Hair follicle dermal papilla cell (primary cell): ENCODE results near the genes ACVR2B, RPSA, MYRIP and RPL14.

DNA sequence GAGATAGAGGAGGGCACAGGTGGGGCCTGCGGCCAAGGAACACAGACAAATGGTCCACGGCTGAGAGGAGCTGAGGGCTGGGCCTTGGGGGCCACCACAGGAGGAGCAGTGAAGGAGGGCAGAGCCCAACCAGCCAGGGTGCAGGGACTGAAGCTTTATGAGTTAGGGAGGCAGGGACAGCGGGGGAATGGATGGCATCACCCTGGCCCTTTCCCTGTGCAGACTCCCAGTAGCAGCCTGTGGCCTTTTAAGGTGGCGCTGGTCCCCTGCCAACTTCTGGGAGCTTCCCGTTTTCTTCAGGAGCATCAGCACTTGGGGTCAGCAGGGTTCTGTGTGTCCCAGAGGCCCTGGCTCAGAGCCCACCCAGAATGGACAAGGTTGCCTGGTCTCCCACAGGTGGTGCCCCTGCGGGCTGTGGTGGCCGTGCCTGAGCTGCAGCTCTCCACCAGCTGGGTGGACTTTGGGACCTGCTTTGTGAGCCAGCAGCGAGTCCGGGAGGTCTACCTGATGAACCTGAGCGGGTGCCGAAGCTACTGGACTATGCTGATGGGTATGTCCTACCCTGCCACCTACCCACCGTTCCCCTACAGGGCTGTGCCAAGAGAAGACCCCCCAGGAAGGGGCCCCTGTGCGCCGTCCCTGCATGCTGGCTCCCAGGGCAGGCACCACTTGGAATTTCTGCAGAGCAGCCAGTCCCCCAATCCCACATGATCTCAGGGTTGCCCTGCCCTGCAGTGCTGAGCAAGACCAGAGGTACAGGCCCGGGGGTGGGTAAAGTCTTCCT, 15.5 kb downstream of the ACAA1 start:
- CAGE, long polyA plus RNA, result no peak

GRCh38 chr3:38125247-38126110, 11.4 kb downstream of the ACAA1 start:
- CAGE, long polyA plus RNA, result no peak

GRCh38 chr3:38189541-38190112, 24.3 kb downstream of the OXSR1 start:
- CAGE, long polyA plus RNA, result no peak

DNA sequence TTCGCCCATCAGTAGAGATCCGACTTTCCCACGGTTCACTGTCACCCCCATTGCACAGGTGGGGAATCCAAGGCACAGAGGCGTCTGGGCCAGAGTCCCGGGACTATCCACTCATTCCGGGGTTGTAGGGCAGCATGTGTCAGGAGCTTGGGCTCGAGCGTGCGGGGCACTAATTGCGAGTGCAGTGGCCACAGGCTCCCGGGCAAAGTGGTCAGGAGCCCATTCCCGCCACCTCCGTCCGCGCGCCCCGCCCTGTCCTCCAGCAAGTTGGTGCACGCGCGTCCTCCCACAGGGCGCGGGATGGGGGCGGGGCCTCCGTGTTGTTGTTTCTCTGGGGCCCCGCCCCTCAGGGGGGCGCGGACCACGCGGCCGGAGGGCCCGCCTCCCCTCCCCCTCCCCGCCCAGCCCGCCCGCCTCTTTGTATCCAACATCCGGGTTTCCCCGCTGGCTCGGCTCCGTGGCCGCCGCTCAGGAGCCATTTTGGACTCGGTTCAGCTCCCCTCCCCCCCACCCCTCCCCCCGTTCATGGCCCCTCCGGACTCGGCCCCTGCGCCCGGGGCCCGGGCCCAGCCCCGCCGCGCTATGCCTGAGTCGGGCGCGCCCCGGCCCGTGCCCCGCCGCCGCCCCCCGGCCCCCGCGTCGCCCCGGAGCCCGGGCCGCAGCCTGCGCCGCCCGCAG, at the start of gene ACVR2B:
ACVR2B (plus strand) TSS at position 447 of the 678 bp plus-strand sequence.
- CAGE, long polyA plus RNA, result no peak

- CAGE, long polyA plus RNA, result no peak
Observed at GRCh38 chr3:38498139-38498737, 2.1 kb downstream of the EXOG start.

GRCh38 chr3:38644290-38644961, 5.1 kb downstream of the SCN5A start:
- CAGE, long polyA plus RNA, result no peak

DNA sequence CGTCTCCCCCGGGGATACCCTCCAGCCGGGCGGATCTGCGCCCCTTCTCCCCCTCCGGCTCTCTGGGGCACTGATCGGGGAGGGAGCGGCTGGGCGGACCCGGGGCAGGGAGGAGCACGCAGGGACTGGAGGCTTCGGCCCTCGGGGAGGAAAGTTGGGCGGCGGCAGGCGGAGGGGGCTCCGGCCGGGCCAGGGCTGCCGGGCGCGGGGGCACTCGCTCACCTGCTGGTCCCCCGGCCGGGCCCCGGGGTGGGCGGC, 249 bp downstream of the SCN5A start:
- CAGE, long polyA plus RNA, result no peak

GRCh38 chr3:38960255-38960649, 91.5 kb downstream of the SCN11A start:
- CAGE, long polyA plus RNA, result no peak

- CAGE, long polyA plus RNA, result no peak
Observed at GRCh38 chr3:39143808-39144601, 9.4 kb downstream of the CSRNP1 start.

DNA sequence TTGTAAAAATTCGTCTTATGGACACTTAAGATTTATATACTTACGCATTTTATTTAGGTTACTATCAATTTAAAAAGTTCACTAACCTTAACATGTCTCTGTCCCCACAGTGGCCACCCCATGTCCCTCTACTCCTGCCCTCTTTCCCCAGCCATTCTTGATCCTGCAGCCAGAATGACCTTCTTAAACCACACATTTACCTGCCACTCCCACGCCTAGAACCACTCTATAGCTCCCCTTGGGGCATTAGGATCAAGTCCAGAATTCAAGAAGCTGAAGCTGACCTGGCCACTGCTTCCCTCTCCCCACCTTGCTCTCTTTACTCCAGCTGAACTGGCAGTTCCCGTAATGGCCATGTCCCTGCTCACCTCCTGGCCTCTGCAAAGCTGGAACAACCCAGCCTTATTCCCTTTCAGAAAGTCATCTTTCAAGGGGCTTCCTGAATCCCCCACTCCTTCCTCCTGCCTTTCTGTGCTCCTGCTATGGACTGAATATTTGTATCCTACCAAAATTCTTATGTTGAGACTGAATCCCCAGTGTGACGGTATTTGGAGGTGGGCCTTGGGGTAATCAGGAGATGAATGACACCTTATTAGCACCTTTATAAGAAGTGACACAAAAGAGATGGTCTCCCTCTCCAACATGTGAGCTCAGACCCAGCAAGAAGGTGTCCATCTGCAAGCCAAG, 3.8 kb downstream of the CSRNP1 start:
- CAGE, long polyA plus RNA, result no peak

DNA sequence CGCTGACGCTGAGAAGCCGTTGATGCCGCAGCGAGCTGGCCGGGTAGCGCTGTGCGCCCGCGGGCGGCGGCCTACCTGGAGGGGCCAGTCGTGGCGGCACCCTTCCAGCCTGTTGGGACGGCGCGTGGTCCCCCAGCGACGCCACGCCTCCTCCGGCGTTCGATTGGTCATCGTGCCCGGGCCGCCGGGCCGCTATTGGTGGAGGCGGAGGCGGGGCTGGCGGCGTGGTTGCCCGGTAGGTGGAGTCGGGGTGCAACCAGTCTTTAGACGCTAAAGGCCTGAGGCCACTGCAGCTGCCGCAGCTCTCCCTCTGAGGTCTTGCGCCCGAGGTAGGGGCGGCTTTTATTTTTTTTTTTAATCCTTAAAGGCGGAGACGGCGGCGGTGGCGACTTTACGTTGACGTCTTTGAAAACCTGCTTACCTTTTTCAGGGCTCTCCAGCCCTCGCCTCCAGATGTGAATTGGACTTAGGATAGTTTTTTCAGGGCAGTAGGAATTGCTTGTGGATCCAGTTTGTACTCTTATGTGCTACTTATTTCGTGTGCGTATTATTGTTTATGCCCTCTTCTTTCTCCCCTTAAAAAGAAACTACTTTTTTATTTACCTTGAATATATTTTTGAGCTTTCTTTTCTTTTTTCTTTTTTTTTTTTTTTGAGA, 1.1 kb downstream of the SLC25A38 start:
- CAGE, long polyA plus RNA, result no peak

- CAGE, long polyA plus RNA, result no peak
Observed at GRCh38 chr3:39406206-39407268, at the start of gene RPSA. TSS of gene RPSA (plus strand) at chr3:39406720.

DNA sequence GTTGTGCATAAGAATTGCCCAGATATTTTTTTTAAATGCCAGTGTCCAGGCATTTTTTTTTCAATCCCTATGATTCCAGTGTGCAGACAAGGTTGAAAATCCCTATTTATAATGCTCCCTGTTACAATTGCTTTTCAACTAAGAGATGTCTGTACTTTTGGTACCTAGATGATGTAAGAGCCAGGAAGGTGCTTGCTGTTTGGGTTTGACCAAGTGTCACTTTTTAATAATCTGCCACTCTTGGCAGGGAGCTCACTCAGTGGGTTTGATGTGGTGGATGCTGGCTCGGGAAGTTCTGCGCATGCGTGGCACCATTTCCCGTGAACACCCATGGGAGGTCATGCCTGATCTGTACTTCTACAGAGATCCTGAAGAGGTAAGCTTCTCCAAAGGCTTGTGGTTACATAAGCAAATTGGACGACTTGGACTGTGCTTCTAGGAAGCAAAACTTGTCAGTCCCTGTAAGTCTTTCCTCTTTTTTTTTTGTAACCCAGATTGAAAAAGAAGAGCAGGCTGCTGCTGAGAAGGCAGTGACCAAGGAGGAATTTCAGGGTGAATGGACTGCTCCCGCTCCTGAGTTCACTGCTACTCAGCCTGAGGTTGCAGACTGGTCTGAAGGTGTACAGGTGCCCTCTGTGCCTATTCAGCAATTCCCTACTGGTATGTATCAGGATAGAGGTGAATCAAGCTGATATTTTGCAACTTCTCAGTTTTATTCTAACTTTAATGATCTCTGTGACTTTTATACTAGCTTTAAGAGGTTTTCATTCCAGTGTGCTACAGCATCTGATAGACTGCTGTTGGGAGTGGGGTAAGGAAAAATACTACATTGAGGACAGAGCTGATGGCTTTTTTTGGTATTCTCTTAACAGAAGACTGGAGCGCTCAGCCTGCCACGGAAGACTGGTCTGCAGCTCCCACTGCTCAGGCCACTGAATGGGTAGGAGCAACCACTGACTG, 5.2 kb downstream of the RPSA start:
- CAGE, long polyA plus RNA, result no peak

DNA sequence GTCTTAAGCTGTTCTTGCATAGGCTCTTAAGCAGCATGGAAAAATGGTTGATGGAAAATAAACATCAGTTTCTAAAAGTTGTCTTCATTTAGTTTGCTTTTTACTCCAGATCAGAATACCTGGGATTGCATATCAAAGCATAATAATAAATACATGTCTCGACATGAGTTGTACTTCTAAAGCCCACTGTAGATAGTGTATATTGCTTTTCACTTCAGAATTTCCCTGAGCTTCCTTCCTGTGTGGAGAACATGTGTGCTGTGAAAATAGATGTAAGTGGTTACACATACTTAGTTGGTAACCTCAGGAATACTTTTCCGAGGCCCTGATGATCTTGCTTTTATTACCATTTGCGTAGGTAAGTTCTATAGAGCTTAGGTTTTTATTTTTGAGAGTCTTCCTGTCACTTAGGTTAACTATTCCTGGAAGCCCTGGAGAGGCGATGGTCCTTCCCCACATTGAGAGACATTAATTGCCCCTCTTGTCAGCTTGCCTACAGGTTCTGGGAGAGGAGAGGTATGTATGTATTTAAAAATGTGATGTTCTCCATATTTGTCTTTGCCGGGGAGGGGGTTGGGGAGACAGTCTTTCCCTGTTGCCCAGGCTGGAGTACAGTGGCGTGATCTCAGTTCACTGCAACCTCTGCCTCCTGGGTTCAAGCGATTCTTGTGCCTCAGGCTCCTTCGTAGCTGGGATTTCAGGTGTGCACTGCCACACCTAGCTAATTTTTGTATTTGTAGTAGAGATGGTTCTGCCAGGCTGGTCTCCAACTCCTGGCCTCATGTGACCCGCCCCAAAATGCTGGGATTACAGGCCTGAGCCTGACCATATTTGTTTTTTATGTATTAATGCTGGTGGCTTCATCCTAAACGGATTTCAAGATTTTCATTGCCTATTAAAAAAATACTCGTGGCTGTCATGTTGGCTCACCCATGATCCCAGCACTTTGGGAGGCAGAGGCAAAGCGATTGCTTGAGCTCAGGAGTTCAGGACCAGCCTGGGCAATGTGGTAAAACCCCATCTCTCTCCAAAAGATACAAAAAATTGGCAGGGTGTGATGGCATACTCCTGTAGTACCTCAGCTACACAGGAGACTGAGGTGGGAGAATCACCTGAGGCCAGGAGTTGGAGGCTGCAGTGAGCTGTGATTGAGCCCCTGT, 6.2 kb downstream of the RPSA start:
- CAGE, long polyA plus RNA, result no peak

DNA sequence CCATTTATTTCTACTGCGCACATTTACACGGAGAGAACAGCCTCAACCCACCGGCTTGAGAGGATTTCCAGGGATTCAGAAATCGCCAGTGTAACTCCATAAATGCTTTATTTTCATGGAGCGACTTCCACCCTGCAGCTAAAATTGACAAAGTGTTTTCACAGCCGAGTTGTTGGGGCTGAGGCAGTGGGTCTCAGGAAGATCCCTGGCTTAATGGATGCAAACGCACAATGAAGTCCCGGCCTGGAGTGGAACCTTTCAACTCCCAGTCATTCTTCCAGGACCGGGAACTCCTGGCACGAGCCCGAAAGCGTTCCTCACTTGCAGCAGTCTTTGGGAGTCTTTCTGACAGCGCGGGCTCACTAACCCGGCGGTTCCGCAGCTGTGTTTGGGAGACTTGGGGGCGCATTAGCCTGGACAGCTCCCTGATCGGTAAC, 841 bp upstream of the MYRIP start:
- CAGE, long polyA plus RNA, result no peak

DNA sequence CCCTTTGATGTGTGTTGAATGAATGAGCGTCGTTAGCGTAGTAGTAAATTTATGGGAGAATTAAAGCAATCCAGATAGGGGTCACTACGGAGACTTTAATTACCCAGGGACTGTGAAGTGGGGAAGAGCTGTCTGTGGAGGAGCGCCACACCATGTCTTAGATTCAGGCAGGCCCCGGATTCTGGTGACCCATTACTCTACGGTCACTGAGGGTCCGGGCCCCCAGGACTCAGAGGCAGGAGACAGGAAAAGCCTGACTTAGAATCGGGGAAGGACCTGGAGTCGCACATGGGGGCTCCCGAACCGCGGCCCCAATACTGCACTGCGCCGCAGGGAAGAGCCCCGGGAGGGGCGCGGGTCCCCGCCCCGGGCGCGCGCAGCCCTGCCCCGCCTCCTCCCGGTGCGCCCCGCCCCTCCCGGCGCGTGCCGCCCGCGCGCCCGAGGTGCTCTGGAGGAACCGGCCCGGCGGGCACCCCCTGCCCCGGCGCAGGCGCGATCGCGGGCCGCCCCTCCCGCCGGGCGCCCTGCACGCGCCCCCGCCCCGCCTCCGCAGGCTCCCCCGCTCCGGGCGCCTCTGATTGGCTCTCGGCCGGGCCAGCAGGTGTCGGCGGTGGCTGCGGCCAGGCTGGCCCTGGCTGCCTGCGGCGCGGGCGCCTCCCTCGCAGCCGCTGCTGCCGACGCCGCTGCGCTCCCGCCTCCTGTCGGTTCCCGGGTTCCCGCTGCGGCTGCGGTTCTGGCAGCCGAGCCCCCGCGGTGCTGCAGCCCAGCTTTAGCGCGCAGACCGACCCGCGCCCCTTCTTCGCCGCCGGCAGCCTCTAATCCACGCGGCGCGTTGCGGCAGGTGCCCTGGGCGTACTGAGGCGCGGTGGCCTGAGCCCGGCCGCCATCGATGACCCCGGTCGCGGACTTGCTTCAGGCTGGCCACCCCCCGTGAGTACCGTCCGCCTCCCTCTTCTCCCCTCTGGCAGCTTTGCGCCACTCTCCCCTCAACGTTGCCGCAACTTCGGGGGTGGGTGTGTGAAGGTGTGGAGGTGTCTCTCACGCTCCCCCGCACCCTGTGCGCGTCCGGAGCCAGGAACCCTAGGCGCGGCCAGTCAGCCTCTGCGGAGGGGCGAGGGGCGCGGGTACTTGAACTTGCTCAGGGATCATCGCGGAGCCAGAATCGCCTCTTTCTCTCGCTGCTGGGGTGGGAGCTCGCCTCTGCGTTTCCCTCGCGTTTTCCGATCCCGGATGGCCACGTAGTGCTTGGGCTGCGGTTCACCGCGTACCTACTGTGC, at the start of gene MYRIP:
MYRIP (plus strand) TSS at position 623 of the 1,277 bp plus-strand sequence.
- CAGE, long polyA plus RNA, result no peak

DNA sequence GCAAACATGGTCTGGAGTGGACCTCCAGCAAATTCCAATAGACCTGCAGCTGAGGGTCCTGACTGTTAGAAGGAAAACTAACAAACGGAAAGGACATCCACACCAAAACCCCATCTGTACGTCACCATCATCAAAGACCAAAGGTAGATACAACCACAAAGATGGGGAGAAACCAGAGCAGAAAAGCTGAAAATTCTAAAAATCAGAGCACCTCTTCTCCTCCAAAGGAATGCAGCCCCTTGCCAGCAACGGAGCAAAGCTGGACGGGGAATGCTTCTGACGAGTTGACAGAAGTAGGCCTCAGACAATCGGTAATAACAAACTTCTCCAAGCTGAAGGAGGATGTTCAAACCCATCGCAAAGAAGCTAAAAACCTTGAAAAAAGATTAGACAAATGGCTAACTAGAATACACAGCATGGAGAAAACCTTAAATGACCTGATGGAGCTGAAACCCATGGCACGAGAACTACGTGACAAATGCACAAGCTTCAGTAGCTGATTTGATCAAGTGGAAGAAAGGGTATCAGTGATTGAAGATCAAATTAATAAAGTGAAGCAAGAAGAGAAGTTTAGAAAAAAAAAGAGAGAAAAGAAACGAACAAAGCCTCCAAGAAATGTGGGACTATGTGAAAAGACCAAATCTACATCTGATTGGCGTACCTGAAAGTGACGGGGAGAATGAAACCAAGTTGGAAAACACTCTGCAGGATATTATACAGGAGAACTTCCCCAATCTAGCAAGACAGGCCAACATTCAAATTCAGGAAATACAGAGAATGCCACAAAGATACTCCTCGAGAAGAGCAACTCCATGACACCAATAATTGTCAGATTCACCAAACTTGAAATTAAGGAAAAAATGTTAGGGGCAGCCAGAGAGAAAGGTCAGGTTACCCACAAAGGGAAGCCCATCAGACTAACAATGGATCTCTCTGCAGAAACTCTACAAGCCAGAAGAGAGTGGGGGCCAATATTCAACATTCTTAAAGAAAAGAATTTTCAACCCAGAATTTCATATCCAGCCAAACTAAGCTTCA, 145.3 kb downstream of the MYRIP start:
- CAGE, long polyA plus RNA, result no peak

- CAGE, long polyA plus RNA, result no peak
Observed at GRCh38 chr3:40457039-40457711, at the start of gene RPL14. TSS of gene RPL14 (plus strand) at chr3:40457339.

GRCh38 chr3:40458368-40458964, 1.3 kb downstream of the RPL14 start:
- CAGE, long polyA plus RNA, result no peak

DNA sequence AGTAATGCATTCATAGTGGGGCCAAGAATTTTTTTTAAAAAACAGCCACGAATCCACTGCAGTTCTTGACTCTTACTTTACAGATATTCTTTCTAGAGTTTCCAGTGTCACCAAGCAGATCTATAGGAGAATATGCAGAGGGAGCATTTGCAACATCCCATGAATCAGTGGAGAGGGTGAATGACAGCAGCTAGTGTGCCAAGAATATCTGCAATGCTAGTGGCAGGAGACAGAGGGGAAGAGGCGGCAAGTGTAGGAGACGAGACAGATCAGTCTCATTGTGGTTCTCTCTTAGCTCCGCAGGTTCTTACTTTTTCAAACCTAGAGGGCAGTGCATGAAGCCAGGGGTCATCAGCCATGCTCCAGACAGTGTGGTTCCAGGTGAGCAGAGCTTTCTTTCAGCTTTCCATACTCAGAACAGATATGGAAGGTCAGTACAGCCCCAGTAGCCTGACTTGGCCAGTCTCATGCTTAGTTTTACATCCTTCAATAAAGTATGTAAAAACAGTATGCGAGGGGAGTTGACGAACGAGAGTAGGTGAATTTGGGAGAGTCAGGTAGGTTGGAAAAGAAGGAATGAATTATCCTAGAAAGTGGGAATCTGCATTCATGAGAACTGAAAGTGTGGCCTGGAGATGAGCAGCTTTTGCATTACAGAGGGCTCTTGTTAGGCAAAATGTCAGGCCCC, 845 bp downstream of the ZNF619 start:
- CAGE, long polyA plus RNA, result no peak